Occipital lobe (tissue), 2 donors: Measurements from ENCODE around the gene FAM199X.

GRCh38 chrX:103586287-103587339, 1.3 kb downstream of the TCEAL4 start:
- RAMPAGE, long total RNA: start-site peak on the minus strand at chrX:103586422-103586645, 16 and 7 reads in 2 replicates

DNA sequence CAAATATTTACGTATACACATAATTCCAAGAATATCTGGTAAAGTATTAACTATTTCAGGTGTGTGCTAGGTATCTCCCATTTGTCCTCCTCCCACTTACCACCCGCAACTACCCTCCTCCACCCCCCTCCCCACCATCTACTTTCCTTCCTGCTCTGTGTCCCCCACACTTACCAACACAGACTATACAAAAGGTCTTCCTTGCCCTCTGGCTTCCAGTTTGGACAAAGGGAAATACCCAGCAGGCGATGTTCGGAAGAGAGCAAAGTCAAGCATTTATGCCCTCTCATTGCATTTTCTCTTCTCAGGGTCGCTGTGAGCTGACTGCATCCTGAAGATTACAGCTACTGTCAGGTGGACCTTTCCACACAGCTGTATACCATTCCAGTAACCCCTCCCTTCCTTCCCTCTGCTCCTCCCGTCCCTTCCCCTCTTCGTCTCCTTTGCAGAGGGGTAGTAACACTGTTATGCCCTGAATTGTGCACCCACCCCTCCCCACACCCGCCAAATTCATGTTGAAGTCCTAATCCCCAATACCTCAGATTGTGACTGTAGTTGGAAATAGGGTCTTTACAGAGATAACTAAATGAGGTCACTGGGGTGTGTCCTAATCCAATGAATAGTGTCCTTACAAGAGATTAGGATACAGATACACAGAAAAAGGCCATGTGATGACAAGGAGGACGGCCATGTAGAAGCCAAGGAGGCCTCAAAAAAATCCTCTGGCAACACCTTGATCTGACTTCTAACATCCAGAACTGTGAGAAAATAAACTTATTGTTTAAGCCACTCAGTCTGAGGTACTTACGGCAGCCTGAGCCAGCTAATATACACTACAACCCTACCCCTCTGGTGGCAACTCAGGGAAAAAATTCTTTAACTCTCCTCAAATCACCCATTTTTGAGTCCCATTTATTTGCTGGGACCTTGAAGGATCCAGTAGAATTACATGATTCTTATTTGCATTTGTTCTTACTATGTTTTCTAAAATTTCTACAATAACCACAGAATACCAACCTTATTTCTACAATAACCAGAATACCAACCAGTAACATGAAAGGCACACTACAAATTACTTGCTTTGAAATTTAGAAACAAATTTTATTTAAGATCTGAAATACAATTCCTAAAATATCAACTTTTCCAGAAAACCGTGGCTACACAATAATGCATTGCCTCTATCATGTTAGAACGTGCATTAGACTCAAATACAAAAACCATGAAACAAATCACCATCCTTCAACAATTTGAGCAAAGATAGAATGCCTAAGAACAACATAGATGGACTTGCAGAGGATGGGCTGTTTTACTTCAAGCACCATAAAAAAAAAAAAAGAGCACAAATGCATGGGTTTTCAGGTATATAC, 11.6 kb downstream of the MORF4L2 start:
- RAMPAGE, long total RNA: no peak

DNA sequence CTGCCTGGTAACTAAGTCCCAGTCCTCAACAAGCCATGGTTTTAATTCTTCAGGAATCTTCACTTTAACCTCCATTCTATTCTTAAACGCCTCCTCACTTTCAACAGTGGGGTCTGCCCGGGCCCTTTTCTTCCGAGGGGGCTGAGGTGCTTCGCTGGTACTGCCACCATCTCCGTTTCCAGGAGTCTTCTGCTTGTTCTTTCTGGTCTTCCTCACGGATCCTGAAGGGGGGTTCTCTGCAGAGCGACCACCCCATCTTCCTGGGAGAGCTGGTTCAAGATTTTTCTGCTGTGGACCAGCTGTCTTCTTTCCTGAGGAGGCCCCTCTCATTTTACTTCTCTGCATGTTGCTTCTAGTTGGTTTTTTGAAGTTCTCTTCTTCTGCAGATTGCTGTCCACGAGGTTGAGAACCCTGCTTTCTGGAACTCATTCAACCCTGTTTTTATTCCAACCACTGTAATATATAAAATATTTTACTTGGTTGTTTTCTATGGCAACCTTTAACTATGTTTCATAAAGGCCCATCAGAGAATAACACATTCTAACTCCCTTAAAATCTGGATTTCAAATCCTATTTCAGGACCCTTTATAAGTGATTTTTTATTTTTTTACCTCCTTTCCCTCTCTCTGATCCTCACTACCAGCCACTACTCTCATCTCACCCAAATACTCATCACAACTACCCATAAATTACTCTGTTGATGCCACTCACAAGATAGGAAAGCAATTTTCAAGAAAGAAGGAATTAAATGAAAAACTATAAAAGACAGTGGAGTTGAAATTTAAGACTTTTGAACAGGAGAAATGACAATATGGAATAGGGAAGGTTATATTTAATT, 9.7 kb downstream of the MORF4L2 start:
- RAMPAGE, long total RNA: no peak

GRCh38 chrX:103683589-103684368, 2.7 kb downstream of the MORF4L2 start:
- RAMPAGE, long total RNA: no peak

DNA sequence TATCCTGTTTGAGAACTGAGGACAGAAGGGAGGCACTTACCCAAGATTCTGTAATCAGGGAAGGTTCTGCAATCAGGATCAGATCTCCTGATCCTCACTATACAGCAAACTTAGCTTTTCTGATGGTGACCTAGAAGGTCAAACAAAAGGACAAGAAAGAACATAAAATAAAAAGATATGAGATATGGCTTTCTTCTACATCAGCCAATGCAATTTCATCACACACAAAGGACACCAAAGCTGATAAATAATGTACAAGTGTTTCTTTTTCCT, 1.4 kb downstream of the MORF4L2 start:
- RAMPAGE, long total RNA: no peak

DNA sequence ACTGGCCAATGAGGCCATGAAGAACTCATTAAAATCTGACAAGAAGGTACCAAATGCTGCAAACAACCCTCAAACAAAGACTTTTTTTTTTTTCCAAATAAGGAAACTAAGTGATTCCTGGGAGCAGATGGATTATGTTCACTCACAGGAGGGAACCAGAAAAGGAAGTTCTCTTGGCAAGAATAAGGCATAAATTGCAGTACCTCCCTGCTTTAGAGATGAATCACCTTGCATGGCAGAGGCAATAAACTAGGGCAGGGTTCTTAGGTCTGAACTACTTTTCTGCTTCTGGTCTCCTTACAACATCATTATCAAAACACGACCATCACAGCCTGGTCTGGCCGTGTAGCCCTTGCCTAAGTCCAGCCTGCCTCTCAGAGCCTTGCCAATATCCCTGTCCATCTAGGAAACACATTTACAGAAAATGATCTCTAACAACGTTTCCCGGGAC, 6.2 kb downstream of the TMEM31 start:
- RAMPAGE, long total RNA: no peak

- RAMPAGE, long total RNA: no peak
Measured at GRCh38 chrX:103773374-103773824, 3.2 kb upstream of the PLP1 start.

GRCh38 chrX:104122775-104123180, 10.5 kb downstream of the ZCCHC18 start:
- RAMPAGE, long total RNA: no peak

- RAMPAGE, long total RNA: no peak
Measured at GRCh38 chrX:104166382-104167198, at the start of gene FAM199X. Gene FAM199X, plus strand, starts transcription at chrX:104166453.

DNA sequence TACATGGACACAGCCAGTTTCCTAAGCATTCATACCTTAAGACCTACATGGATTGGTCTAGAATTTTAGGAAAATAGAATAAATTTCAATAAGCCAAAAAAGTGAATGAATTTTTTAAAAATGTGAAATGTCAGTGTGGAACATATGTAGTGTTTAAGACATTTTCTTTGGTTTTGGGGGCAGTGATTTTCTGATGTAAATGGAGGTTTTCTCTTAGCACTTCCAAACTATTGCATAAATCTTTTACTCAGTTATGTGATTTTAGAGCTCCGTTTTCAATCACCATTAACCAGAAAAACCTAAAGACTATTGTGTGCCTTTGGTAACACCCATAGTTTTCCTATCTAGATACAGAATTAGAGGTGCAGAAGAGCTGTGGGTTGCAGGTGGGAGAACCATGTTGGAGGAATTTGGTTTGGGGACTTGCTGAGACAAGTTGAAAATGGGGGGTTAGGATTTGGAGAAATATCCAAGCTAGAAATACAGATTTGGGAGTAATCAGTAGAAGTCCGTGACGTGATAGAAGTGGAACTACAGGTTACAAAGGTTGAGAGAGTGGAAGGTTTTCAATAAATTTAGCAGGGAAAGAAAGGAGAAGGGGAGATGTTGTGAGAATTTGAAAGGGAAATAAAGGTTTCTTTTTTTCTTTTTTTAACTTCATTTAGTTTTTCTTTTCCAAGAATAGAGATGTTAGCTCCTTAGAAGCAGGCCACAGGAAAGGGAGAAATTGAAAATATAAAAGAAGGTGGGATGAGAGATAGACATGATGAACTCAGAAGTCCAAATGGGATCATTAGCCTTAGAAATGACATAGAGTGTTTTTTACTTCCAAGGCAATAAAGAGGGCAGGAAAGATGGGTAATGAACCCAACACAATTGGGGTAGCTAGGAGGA, 3.9 kb downstream of the FAM199X start:
- RAMPAGE, long total RNA: no peak

- RAMPAGE, long total RNA: no peak
Measured at GRCh38 chrX:106201342-106201939, 33.3 kb downstream of the PWWP3B start.

GRCh38 chrX:106725830-106726354, 609 bp upstream of the RNF128 start:
- RAMPAGE, long total RNA: no peak

DNA sequence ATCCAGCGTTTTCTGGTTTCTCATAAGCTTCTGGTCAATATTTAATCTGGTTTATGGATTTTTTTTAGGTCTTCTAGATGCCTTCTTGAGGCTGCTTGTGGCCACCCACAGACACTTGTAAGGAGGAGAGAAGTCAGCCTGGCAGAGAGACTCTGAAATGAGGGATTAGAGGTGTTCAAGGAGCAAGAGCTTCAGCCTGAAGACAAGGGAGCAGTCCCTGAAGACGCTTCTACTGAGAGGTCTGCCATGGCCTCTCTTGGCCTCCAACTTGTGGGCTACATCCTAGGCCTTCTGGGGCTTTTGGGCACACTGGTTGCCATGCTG, 7.7 kb downstream of the CLDN2 start:
- RAMPAGE, long total RNA: no peak

DNA sequence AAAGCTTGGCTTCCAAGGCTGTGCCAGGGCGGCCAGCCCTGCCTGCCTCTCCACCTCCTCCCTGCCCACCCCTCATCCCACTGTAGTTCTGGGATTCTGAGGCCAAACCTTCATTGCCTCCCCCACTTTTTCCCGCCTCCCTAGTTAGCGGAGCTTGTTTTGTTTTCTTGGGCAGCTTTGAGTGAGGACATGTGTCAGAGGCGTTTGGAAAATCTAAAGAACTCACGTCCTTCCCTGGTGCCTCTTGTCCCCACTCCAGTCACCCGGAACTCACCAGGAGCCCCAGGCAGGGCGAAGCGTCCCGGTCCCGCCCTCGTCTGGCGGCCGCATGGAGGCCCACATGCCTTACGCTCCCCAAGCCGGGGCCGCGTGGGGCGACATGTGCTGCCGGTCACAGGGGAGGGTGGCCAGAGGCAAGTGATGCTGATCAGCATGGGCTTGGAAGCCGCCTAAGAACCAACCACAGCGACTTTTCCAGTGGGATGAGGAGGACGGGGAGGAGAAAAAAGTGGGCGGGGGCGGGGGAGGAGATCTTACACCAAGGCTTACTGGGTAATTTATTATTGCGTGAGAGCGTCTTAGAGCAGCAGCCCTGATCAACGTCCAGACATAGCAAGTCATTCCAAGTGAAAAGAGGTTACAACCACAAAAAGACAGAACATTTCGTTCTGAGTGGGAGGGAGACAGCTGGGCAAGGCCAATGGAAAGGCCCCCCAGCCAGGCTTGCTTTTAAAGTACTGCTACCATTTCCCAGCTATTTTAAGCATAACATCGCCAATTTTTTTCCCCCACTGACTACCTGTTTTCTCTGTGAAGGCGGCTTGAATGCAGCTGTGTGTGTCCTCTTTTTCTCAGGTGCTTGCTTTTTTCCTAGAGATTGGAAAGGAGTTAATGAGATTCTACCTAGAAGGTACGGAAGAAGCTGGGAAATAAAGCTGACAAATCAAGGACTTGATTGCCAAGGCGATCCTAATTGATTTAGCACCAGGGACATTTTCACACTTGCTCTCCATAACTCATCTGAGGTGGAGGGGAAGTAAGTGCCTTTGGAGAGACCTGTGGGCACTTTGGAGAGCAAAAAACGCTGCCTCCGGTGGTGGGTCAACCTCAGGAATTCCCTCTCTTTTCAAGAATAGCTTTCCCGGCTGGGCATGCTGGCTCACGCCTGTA, 48.6 kb downstream of the PRPS1 start:
- RAMPAGE, long total RNA: no peak

DNA sequence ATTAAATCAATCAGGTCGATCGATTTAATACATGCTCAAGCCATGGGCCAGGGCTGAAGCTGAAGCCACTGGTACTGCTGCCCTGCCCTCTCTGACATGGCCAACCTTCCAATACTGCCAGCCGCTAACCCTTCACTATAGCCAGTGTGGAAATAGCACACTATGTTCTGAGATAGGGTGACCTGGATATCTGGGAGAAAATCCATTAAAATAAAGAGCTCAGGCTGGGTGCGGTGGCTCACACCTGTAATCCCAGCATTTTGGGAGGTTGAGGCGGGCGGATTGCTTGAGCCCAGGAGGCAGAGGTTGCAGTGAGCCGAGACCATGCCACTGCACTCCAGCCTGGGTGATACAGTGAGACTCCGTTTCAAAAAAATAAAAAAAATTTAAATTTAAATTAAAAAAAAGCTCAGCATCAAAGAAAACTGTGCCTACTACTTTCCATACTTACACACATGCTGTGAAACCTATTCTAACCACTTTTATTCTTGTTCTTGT, 31.4 kb downstream of the TSC22D3 start:
- RAMPAGE, long total RNA: no peak

- RAMPAGE, long total RNA: no peak
Measured at GRCh38 chrX:107755377-107756238, 20.0 kb downstream of the TSC22D3 start.

- RAMPAGE, long total RNA: no peak
Measured at GRCh38 chrX:107935496-107936205, 46.5 kb downstream of the TEX13B start.

GRCh38 chrX:110004190-110005154, 1.6 kb downstream of the TMEM164 start:
- RAMPAGE, long total RNA: no peak

DNA sequence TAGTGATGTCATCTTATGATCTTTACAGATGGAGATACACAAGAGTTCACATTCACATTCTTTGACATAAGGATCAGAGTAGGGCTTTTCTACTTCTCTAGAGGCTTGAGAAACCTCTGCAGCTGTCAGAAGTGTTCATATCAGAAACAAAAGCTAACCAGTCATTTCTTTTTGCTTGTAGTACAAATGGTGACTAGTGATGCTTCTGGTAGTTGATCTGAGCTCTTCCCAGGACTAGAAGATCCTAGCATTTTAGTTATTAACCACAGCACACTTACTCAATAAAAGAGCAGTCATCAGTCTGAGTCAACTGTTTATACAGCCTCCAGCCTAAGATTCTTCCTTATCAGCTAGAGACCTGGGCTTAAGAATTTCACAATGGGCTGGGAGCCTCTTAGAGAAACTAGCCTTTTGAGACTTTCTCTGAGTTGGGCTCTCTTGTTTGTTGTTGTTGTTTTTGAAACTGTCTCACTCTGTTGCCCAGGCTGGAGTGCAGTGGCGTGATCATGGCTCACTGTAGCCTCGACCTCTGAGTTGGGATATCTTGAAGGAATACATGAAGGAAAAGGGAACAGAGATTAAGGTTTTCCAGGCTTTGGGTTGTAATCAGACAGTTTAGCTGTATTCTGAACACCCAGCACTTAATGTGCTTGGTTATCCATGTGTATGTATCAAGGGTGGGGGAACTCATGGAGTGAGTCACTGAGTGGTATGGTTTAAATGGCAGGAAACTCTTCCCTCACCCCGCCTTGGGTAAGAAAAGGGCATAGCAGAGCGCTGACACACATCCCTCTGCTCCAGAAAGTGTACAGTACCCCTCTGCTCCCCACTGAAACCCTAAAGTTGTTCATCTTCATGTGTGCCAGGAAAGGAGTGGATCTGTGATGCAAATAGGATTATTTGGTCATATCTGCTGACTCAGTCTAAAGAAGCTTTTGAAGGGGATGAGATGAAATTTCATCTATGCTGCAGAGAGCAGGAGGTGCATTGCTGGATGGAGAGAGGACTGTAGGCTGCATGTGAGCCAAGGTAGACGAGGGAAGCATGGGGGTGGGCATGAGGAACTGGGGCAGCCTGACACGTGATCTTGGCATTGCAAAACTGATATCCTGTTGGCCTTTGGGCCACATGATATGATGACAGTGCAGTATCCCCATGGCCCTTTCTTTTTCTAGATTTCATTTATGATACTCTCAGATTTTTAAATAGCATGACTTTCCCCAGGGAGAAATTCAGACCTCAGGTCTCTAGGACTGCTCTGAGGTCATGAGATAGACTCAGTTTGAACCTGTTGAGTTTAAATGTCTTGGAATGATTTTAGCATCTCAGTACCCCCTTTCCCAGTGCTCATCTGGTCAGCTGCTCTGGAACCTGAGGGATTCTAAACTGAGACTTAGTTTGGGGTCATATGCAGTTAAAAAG, 84.5 kb downstream of the TMEM164 start:
- RAMPAGE, long total RNA: no peak

- RAMPAGE, long total RNA: no peak
Measured at GRCh38 chrX:110158915-110159628, 156.2 kb downstream of the TMEM164 start.